Hematopoietic multipotent progenitor cell (in vitro differentiated cells): ENCODE measurements around a stretch of chr14.

DNA sequence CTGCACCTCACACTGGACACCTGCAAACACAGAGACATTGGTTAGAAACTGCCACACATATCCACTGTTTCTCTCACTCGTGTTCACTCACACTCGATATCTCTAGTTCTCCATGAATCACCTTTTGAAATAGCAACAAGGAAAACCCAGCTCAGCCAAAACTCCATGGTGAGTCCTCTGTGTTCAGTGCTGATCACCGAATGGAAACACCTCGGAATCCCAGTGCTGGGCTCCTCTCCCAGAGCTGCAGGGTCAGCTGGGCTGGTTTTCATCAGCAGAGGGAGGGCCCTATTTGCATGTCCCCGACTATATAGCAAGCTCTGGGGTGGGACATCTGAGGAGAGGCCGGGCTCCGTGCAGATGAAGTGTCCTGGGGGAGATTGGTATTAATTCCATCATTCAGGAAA, 1066.6 kb downstream of the TMEM121 start:
- CAGE, long polyA plus RNA: no peak

DNA sequence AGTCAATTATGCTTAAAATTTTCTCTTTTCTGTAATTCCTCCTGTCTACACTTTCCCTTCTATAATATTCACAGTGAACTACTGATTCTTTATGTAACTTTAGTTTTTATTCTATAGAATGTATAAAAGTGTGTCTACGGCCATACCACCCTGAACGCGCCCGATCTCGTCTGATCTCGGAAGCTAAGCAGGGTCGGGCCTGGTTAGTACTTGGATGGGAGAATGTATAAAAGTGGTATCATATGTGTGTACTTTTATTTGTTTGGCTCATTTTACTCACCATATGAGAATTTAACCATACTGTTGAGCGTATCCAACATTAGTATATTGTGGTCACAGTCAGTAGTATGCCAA, 1110.1 kb downstream of the TMEM121 start:
- CAGE, long polyA plus RNA: no peak

- CAGE, long polyA plus RNA: no peak
These were observed 1346.3 kb downstream of the TMEM121 start for GRCh38 chr14:106872311-106873445.